ENCODE data around the genes RAD52 and FBXL14.

DNA sequence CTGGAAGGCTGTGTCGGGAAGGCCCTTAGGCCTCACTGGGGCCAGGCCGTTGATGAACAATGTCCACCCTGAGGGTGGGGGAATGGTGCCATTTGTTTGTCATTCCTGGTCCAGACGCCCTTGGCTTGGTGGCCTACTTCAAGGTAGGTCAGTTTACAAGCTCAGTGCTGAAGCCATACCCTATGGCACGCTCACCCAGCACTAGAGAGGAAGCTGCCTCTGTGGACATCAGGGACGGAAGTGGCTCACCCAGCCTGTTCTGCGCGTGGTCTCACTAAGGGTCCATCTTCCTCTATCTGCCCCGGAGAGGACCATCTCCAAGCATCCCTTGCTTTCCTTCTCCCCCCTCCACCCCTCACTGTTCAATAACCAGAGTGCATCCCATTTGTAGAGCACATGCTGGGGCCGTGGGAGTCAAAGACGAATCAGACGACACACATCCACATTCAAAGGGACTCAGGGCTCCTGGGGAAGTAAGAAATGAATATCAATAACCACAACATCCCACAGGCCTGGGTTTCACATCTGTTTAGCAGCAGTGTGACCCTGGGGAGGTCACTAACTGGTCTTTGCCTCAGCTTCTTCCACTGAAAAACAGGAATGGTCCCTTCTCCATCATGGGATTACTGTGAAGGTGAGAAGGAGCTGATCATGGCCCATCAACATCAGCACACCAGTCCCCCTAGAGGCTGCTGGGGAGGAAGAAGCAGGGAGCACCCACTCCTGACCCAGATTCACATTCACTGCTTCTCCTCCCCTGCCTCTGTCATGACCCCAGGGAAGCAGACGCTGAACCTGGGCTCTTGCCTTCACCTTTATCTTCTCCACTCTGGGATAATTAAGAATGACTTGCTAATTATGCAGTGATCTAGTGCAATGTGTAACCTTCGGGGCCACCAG, 44.7 kb upstream of the IQSEC3 start:
- PRO-cap = no peak

DNA sequence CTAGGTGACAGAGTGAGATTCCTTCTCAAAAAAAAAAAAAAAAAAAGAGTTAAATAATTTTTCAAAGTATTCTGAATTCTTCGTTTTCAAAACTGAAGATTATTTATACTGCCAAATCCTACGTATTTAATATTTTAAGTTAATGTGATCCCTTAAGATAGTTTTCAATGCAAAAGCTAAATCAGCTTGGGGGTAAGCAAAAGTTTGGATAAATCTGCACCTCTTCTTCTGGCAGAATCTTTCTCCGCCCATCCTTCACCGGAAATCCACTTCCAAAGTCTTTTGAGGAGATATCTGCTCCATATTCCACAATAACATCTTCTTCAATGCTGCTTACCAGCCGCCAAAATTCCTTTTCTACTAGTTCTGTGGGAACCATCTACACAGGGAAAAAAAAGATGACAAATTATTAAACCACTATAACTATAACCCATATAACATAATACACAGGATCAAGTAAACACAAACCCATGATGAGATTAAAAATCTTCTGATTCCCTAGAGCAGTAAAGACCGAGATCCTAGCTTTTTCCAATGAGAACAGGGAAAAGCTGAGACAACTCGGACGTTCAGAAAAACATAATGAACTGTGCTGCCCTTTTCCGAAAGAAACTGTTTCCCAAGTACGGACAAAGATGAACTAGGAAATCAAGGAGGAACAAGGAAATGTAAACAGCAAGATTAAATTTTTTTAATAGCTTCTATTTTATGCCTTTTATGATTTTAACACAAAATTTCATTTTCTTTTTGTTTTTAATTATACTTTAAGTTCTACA, 38.5 kb downstream of the KDM5A start:
- PRO-cap = no peak

DNA sequence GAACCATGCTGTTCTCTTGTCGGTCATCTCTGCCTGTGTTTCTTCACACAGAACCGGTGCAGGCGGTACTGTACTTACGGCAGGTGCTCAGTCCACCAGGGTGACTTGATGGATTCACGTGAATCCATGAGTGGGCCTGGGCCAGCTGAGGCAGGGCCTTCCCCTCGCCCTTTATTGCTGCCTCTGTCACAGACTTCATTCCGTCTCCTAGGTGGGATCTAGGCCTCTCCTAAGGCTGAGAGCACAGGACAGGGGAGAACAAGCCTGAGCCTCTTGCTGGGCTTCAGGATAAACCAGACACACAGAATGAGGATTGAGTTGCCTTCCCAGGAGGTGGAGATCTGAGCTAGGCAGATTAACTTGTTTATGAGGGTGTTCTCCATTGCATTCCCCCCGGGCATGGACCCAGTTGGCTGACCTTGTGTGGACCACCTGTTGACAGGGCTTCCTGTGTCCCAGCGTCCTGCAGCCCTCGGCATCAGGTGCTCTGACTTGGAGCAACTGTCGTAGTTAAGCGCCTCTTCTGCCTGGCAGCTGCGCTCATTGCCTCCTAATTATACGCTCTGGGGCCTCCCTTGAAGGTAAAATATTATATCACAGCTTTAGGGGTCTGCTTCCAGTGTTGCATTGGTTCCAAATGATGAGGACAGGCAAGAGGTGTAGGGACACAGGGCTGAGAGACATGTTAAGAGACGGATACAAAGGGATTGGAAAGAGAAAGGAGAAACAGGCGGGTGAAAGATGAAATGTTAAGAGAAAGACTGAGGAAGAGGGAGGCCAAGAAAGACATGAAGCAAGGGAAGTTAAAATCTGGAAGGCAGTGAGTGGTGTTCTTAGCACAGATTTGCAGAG, 42.3 kb downstream of the B4GALNT3 start:
- PRO-cap = no peak

GRCh38 chr12:508673-509446, 49.1 kb downstream of the B4GALNT3 start:
- PRO-cap = no peak

DNA sequence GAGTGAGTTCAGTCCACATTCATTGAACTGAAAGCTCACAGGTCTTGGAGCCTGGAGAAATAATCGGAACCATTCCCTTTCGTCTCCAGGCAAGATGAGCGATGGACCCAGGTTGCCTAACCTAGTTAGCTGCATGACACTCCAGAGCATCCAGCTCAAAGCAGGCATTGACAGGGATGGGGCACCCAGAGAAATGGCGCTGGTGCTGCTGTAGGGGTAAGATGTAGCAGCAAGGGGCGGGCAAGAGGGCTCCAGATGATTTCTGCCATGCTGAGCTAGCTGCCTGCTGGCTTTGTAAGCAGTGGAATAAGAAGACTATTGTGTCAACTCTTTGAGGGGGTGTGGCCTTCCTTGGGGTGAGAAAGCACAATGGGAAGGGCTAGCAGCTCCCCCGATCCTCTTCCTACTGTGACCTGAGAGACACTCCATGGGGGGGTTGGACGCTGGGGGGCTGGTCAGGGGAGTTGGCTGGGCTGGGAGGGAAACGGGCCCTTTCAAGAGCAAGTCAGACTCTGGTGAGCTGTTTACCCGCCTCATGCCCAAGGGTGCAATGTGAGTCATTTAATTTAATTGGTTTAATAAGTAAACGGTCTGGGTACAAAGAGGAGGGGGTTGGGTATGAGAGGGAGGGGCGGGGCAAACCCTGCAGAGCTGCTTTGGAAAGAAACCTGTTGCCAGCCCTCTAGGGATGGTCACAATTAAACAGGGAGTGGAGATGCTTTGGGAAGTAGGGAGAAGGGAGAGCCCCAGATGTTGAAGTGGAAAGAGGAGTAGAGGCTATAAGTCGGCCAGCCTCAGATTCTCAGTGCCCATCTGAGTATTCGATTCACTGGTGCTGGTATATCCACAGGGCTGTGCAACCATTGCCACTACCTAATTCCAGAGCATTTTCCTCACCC, 50.5 kb downstream of the B4GALNT3 start:
- PRO-cap = no peak

GRCh38 chr12:546562-547340, 87.0 kb downstream of the B4GALNT3 start:
- PRO-cap = no peak

GRCh38 chr12:663733-664130, 487 bp upstream of the NINJ2 start:
- PRO-cap = no peak

GRCh38 chr12:949048-950041, at the start of gene RAD52:
Gene RAD52, minus strand, starts transcription at chr12:949694.
- PRO-cap = bidirectional peak, plus-strand start at chr12:949275, minus-strand start at chr12:949202; bidirectional peak, plus-strand start at chr12:949464, minus-strand start at chr12:949369; bidirectional peak, plus-strand start at chr12:950004, minus-strand start at chr12:949694

DNA sequence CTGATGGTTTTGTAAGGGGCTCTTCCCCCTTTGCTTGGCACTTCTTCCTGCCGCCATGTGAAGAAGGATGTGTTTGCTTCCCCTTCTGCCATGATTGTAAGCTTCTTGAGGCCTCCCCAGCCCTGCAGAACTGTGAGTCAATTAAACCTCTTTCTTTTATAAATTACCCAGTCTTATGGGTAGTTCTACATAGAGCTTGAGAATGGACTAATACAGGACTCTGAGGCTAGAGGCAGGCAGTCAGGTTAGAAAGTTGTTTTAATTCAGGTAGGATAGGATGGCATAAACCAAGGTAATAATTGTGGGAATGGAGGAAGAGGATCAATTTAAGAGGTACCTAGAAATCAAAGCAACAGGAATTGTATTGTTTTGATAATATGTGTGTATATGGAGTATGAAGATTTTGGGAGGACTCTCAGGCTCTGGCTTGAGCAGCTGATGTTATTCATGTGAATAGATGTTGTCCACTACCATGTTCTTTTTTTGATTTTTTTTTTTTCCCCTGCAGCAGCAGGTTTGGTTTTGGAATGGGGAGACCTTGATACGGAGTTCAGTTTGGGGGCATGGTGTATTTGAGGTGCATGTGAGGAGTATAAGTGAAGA, 32.0 kb downstream of the ERC1 start:
- PRO-cap = no peak

GRCh38 chr12:1594130-1595100, at the start of gene FBXL14:
Gene FBXL14, minus strand, starts transcription at chr12:1594581.
- PRO-cap = bidirectional peak, plus-strand start at chr12:1594324, minus-strand start at chr12:1594391; bidirectional peak, plus-strand start at chr12:1594954, minus-strand start at chr12:1594866

DNA sequence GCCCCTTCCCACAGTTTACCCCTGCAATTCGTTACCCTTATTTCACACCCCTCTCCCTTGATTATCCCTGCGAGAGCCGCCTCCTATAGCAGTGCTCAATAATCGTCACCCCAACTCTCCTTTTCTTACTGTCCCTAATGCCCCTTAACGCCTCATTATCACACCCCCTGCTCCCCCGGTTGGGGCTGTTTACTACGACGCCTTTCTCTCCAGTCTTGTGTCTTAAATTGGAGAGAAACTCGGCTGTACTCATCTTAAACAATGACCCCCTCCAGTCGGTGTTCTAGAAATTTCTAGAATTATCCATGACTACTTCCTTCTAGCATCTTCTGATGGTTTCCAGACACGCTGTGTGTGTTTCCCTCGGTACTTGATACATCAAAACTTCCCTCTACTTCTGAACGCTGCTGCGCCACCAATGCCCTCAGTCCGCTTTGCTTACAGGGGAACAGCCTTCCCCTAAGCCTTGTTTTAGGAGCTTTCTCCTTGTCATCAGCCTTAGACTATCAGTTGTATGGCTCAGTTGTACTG, 785 bp upstream of the FBXL14 start:
- PRO-cap = no peak

DNA sequence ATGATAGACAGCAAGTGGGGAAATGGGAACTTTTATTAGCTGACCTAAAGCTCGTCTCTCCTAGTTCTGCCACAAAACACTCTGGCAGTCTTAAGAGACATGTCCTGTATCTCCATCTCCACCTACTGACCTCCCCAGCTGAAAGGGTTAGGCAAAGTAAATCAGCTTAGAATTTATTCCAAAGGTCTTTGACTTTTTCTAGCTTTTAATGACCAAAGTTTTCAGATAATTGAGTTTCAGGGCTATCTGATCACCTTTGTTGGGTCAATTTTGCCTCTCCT, 9.4 kb upstream of the ADIPOR2 start:
- PRO-cap = no peak

GRCh38 chr12:1740384-1741464, 49.9 kb downstream of the ADIPOR2 start:
- PRO-cap = no peak

DNA sequence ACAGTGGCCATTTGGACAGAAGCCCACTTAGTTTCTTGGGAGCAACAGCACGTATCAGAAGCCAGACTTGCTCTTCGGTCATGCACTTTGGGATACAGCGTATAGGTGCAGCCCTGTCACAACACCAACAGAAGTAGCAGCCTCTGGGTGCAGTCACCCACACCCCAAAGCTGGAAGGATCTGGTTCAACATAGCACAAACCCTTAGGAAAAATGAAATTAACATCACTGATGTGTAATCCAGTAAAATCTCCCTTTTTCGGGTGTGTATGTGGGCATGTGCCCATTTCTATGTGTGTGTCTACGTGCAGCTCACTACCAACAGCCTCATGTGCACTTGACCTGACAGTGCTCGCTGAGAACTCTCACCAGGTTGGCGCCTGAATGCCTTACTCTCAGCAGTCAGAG, 32.4 kb upstream of the LRTM2 start:
- PRO-cap = no peak

- PRO-cap = no peak
Measured at GRCh38 chr12:1907704-1907994, 10.8 kb downstream of the CACNA2D4 start.

- PRO-cap = no peak
Measured at GRCh38 chr12:1933193-1933763, 14.8 kb upstream of the CACNA2D4 start.

GRCh38 chr12:1940019-1940330, 21.5 kb upstream of the CACNA2D4 start:
- PRO-cap = no peak

- PRO-cap = no peak
Measured at GRCh38 chr12:2341303-2341748, 288.5 kb downstream of the CACNA1C start.

DNA sequence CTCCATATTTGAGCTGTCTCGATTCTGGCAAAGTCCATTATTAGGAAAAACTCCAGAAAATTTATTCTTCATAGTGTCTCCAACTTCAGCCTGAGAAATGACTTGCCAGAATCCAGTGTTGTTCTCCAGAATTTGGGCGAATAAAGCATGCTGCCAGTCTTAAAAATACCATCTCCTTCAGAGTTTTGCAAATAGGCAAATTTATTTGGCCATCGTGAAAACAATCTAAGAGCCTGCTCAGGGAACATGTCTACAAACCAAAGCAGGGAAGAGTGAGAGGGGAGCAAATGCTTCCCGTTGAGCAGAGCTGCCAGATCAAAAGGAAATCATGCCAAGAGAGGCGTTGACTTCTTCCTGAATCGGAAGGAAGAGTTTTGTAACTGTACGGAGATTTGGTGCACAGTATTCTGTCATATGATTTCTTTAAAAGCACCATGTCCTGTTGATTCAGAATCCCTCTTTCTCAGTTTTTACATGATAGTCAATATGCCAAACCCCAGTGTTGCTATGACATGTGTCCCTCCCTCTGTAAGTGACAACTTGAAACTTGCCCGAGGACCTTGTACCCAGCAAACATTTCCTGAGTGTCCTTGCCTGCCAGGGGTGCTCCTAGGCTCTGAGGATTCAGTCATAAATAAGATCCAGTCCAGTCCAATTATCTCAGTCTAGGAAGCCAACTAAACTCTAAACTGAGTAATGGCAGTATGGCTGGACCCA, 300.3 kb upstream of the FKBP4 start:
- PRO-cap = no peak

- PRO-cap = no peak
Measured at GRCh38 chr12:2842794-2843439, 8.1 kb upstream of the NRIP2 start.